Neural progenitor cell (in vitro differentiated cells): ENCODE measurements around the gene CDKN2AIP.

- RAMPAGE, long total RNA = no peak
Measured at GRCh38 chr4:183410991-183411671, 33.3 kb upstream of the CDKN2AIP start.

DNA sequence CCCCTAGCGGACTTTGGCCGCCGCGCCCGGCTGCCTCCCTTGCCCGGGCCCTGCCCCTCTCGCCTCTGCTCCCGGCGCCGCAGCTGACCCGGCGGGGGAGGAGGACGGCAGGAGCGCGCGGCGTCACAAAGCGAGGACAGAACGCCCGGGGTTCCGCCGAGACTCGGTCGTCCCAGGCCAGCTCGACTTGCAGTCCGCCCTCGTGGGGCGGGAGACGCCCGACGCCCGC lies 277 bp upstream of the CDKN2AIP start:
- RAMPAGE, long total RNA = no peak

GRCh38 chr4:183444474-183445503 lies at the start of gene CDKN2AIP:
Gene CDKN2AIP, plus strand, starts transcription at chr4:183444636.
- RAMPAGE, long total RNA = no peak

DNA sequence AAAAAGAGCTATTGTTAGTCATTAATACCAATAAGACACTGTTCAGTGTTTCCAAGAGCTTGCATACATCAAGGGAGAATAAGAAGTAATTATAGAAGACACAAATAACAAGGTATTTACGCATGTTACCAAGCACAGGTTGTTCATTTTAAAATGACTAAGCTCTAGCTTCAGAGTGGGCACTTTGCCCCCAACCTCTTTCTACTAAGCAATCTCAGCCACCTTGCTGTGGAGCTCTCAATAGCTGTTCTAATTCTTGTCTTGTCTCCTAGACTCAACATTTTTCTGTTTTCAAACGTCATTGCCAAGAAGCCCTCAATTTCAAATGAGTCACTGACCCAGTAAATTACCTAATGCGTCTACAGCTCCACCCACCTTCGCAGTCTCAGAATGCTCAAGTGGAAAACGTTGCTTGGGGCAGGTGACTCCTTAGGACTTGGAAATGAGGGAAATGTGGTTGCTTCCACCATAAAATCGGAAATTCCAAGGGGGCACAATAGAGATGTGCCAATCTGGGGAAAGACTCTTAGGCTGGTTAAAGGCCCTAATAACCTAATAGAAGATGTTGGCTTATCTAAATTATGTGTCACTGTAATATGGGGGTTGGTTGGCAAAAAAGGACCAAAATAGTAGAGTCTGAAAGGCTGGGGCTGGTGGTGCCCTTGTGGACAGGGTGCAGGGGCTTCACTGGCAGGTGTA lies 59.0 kb downstream of the ING2 start:
- RAMPAGE, long total RNA = no peak

DNA sequence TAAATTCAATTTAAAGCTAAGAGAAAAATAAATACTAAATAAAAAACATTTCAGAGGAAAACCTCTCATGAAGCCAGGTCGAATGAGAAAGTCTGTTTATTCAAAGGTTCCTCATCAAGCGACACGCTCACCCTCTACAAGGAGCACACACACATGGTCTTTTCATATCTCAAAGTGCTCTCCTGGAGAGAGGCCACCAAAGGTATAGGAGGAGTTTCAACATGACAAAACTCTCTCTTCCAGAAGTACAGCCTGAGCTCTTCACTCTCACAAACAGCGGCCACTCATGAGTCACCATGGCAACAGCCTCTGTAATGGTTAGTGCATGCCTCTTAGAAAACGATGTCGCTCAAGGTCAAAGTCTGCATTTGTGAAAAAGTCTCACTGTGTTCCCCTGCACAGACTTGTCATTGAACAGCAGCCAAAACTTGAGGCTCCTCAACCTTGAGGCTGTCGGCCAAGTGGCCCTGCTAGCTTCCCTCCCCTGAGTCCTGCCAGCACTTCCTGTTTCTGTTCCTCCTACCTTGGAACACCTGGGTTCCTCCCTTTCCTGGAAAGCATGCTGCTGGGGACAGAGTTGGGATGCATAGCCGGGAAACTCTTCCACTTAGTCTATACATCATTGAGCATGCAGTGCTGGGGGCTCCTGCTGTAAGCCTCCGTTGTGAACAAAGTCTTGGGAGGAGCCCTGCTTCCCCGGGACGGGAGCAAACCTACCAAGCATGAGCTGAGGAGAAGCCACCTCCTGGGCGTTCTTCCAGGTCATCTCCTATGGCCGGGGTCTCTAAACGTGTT lies 66.5 kb downstream of the ING2 start:
- RAMPAGE, long total RNA = no peak

- RAMPAGE, long total RNA = no peak
Measured at GRCh38 chr4:183796856-183797798, 108.0 kb upstream of the STOX2 start.

DNA sequence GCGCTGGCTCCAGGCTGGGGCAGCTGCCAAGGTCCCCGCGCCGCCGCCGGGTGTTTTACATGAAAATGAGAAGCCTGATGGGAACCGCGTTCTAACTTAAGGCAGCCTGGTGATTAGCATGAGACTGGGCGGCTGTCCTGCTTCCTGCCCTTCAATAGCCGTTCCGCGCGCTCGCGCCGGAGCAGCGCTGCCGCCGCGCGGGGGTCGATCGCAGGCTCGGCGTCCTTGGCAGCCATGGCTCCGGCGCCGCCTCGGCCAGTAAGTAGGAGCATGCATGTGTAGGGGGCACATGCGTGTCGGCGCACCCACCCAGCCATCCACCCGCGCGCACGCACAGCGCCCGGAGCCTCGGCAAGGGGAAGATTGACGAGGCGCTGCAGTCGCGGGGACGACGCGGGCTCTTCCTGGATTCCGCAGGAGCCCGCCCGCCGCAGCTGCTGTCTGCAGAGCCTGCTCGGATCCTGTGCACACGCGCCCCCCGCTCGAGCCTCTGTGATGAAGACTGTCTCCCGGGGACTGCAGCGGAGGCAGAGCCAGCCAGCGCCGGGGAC lies 609 bp downstream of the STOX2 start:
- RAMPAGE, long total RNA = no peak

- RAMPAGE, long total RNA = no peak
Measured at GRCh38 chr4:184020050-184020631, 115.0 kb downstream of the STOX2 start.

DNA sequence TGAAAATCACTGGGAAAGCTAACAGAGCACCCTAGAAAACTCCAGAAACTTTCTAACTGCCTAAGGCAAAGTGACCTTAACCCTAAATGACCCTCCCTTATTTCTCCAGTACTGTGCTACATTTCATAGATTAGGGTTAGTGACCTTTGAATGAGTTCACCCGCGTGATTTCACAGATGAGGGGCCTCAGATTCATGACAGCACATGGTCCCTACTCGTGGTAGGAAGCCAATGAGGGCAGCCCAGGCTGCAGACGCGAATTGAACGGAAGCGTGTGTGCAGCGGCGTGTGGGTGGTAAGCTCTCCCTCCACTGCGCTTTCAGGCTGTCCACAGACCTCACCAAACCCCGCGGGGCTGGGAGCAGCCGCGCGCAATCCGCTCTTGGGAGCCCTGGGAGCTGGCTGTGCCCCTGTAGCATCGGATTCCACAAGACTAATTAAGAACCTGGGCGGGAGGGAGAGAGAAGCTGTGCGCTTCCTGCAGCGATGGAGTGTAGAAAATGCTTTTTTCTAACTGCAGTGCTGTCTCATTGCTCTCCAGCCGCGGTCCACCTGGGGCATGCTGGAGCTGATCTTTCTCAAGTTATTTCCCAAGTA lies 134.8 kb downstream of the STOX2 start:
- RAMPAGE, long total RNA = no peak

DNA sequence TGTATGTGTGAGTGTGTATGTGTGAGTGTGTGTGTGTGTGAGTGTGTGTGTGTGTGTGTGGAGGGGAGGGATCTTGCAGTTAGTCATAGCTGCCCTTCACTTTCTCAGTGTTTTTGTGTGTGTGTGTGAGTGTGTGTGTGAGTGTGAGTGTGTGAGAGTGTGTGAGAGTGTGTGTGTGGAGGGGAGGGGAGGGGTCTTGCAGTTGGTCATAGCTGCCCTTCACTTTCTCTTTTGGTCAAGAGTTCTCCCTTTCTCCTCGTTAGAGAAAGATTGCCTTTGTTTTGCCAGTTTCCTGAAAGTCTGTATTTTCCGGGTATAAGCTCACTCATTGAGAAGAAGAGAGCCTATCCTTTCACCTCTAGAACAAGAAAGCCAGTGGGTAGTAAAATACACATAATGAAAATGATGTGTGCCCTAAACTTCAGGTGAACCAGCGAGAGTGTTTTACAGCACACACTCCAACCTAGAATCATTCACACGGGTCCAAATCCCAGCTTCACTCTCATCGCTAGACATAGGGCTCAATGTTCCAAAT lies 75.2 kb upstream of the ENPP6 start:
- RAMPAGE, long total RNA = no peak

- RAMPAGE, long total RNA = no peak
Measured at GRCh38 chr4:184333421-184333885, 115.8 kb upstream of the ENPP6 start.

DNA sequence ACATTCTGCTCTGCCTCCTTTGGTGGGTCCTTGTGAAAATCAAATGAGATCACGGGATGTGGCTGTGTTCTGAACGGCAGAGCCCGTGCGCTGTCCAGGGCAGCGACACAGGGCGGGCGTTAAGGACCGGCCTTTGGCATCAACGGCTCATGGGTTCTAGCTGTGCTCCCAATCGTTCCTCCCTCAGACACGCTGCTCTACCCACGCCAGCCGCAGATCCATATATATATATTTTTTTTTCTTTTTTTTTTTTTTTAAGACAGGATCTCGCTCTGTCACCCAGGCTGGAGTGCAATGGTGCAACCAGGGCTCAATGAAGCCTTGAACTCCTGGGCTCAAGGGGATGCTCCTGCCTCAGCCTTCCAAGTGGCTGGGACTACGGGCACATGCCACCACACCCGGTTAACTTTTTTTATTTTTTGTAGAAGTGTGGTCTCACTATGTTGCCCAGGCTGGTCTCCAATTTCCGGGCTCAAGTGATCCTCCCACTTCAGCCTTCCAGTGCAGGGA lies 78.1 kb downstream of the IRF2 start:
- RAMPAGE, long total RNA = no peak

- RAMPAGE, long total RNA = no peak
Measured at GRCh38 chr4:184398761-184399501, 75.4 kb downstream of the IRF2 start.

- RAMPAGE, long total RNA = no peak
Measured at GRCh38 chr4:184447712-184448245, 26.6 kb downstream of the IRF2 start.

GRCh38 chr4:184473402-184473913 lies 892 bp downstream of the IRF2 start:
- RAMPAGE, long total RNA = no peak

GRCh38 chr4:184503637-184504257 lies 29.4 kb upstream of the IRF2 start:
- RAMPAGE, long total RNA = no peak

GRCh38 chr4:184541717-184542393 lies 67.5 kb upstream of the IRF2 start:
- RAMPAGE, long total RNA = no peak

- RAMPAGE, long total RNA = no peak
Measured at GRCh38 chr4:184546937-184547871, 72.9 kb upstream of the IRF2 start.

- RAMPAGE, long total RNA = no peak
Measured at GRCh38 chr4:184760991-184761350, 27.1 kb upstream of the CENPU start.

- RAMPAGE, long total RNA = no peak
Measured at GRCh38 chr4:184764771-184765073, 30.8 kb upstream of the CENPU start.